SK-N-MC (cell line): ENCODE results near the gene CPEB2.

DNA sequence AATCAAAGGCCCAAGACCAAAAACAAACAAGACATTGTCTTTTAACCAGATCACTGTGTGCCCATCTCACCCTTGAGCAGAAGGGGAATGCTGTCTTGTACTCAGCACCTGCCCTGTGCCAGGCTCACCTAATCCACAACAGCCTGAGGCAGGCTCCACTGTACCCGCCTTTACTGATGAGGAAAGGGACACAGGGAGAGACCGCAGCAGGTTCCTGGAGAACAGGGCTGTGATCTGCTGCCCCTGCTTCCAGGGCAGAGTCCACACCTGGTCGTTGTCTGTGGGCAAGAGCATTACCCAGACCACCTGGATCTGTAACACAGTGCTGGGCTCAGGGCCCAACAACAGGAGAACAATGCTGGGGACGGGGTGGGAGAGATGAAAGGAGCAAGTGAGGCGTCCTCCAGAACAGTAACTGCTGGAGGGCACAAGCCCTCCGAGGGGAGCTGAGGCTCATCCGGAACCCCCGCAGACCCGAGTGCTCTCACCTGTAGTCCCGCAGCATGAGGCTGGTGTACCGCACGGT lies 34.0 kb downstream of the WDR1 start:
- RRBS, result no CpG with 5 or more reads among the region's 12 CpGs

GRCh38 chr4:10094582-10095676 lies 21.7 kb downstream of the WDR1 start:
- RRBS, result 96% methylated on average over 5 of the region's 32 CpGs

DNA sequence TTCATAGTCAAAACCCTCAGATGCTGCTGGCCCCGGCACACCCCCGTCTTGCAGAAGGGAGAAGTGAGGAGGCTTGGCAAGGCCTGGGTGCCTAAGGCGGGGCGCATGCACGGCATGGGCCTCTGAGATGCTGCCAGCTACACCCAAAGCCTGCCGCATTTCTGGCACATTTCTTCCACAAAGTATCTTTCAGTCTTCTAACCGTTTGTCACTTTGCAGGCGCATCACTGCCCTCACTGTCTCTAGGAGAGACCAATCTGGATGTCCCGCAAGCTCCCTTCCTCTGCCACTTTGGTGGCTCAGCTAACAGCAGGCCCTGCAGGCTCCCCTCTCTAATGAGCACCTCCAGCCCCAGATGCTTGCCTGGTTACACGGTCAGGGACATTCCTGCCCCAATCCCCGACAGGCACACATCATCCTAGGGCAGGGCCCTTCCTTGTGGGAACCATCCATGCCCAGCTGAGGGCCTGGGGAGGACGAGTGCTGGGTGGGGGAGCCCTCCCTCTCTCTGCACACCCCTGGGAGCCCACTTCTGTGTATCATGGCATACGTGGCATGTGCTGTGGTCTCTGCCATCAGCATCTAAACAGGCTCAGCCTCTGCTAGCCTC lies 19.4 kb downstream of the WDR1 start:
- RRBS, result no CpG with 5 or more reads among the region's 13 CpGs

GRCh38 chr4:10105711-10106144 lies 10.9 kb downstream of the WDR1 start:
- RRBS, result no CpG with 5 or more reads among the region's 5 CpGs

GRCh38 chr4:10111732-10112079 lies 4.9 kb downstream of the WDR1 start:
- RRBS, result no CpG with 5 or more reads among the region's 2 CpGs

GRCh38 chr4:10117155-10118036 lies 797 bp upstream of the WDR1 start:
- RRBS, result no CpG with 5 or more reads among the region's 31 CpGs

GRCh38 chr4:10172838-10173307 lies 56.3 kb upstream of the WDR1 start:
- RRBS, result no CpG with 5 or more reads among the region's 5 CpGs

DNA sequence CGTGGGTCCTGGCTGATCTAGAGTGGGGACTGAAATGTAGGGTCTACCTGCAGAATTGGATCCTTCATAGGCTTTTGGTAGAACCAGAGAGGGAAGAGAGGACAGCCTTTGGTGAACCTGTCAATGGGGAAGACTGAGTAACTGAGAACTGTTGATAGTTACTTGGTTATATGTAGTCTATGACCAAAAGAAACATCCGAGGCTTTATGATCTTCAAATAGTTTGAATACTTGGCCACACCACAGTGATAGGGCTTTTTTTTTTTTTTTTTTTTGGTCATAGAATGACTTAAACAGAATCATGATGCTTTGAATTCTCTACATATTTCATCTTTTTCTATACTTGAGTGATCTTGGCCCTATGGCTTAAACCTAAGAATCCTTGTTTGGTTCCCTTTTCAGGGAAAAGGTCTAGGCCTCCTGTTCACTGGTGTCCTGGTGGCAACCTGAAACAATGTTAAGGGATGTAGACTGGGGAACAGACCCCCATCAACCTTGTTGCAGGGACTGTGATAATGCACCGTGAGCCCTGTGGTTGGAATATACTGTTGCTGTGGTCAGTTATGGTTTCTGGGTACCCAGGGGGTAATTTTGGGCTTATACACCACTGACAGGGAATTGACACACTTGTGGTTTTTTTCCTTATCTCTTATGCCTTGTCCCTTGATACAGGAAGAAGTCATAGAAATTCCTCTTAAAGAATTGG lies 63.8 kb upstream of the WDR1 start:
- RRBS, result no CpG with 5 or more reads among the region's 3 CpGs

GRCh38 chr4:11424768-11425480 lies 3.8 kb downstream of the HS3ST1 start:
- RRBS, result no CpG with 5 or more reads among the region's 7 CpGs

- RRBS, result no CpG with 5 or more reads among the region's 5 CpGs
These were observed 206.7 kb upstream of the HS3ST1 start for GRCh38 chr4:11635240-11635945.

- RRBS, result no CpG with 5 or more reads among the region's 4 CpGs
These were observed 203.0 kb downstream of the RAB28 start for GRCh38 chr4:13281032-13281731.

GRCh38 chr4:13481515-13481902 lies 2.6 kb downstream of the RAB28 start:
- RRBS, result no CpG with 5 or more reads among the region's 1 CpG

GRCh38 chr4:13604630-13605223 lies 22.8 kb downstream of the BOD1L1 start:
- RRBS, result no CpG with 5 or more reads among the region's 7 CpGs

DNA sequence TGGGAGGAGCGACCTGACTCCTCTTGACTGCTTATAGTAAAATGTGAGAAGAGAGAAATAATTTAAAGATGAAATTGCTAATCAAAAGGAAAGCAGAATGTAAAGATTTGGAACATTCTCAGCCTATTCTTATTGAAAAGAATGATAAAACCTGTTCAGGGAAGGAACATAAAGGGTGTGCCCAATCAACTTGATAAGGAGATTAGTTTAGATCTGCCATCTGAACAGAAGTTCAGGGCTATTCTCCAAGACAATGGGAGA lies 228.6 kb upstream of the BOD1L1 start:
- RRBS, result no CpG with 5 or more reads among the region's 1 CpG

GRCh38 chr4:13944033-13944574 lies 316.6 kb upstream of the BOD1L1 start:
- RRBS, result 86% methylated on average over 2 of the region's 12 CpGs

DNA sequence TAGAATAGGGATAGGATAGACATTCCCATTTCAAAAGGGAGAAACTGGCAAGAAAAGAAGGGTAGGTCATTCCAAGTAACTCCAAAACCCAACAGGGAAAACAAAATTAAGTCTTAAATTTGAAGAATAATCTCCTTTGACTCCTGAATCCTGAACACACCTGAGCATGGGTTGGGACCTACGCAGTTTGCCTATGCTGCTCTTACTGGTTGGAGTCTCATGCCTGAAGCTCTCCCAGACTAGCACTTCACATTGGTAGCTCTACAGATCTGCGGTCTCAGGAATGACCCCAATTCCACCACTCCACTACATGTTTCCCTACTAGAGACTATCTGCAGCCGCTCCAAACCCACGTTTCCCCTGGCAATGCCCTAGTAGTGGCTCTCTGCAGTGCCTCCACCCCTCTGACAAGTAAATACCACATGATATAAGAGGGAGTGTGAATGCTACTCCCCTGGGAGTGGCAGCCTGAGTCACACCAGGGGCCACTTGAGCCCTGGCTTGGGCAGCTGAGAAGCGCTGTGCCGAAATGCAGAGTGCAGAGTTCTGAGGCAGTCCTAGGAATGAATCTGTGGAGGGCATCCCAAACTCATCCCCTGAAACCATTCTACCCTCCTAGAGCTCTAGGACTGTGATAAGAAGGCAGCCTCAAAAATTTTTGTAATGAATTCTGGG lies 160.6 kb upstream of the CPEB2 start:
- RRBS, result no CpG with 5 or more reads among the region's 6 CpGs

DNA sequence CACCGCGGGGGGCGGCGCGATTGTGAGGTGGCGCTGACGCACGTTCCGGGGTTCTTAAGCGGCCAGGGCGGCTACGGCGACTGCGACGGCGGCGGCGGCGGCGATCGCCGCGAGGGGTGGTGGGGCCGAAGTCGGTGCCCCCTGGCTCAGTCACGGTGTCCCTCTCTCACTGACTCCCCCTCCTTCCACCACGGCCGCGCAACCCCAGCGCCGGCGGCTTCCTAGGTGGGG lies at the start of gene CPEB2:
Gene CPEB2 (plus strand): TSS at position 83 of the 231 bp plus-strand sequence.
- RRBS, result 1% methylated on average over 11 of the region's 32 CpGs

DNA sequence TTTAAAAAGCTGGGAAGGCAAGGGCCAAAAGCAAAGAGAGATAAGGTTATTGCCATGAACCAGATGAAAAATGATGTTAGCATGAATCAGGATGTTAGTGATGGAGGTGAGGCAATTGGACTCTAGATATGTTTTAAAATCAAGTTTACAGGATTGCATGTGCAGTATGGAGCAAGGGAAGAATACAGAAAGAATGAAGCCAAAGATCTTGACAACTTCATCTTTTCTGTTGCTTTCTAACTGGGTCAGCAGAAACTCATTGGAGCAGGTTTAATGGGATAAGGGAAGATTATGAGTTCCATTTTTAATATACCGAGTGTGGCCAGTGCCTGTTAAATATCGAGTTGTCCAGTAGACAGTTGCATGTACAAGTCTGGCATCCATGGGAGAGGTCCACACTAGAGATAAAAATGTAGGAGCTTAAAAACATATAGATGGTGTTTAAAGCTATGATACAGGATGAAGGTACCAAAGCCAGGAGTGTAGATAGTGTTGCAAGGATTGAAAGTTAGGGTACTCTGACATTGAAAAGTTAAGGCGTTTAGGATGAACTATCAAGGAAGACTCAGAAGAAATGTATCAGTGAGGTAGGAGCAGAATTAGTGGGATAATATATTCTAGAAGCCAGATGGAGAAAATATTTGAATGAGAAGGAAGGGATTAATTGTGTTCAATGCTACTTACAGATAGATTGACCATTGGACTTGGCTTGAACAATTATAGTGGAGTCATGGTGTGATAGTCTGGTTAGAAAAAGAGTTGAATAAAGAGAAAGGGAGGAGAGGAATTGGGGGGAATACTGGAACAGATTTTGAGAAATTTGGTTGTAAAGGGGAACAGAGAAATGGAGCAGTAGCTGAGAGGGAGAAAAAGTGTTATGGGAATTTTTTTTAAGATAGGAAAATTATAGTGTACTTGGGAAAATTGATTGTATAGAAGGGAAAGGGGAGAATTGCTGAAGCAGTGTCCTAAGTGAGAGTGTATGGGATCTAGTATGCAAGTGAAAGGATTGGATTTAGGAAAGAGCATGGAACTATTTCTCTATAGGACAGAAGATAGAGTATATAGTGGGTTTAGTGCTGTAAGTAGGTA lies 58.8 kb downstream of the CPEB2 start:
- RRBS, result no CpG with 5 or more reads among the region's 3 CpGs

DNA sequence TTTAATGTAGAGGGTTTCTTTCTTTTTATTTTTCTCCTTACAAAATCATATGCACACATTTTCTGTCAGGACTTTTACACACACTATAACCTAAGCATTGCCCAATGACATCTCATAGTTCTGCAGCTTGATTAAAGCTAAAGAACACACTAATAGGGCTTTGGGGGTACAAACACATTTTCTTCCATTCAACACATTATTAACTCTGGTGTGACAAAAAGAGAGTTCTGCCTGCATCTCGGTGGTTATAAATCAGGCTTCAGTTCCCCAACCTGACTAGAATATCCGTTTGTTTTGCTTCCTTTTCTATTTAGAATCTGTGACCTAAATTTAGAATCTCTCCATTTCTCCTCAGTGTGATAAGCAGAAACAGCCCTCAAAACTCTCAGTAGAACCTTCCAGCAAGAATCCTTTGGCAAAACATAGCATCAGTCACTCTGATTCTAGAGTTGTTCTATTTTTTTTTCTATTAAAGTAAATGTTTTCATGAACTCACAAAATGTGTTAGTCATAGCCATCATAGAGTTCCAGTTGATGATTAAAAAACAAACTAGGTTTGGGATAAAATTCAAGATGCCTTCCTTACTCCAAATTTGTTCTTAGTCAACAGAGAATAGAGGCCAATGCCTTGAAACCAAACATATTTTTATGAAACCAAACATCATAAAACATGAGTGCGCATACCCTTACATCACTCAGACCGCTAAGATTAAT lies 13.3 kb upstream of the C1QTNF7 start:
- RRBS, result no CpG with 5 or more reads among the region's 4 CpGs

DNA sequence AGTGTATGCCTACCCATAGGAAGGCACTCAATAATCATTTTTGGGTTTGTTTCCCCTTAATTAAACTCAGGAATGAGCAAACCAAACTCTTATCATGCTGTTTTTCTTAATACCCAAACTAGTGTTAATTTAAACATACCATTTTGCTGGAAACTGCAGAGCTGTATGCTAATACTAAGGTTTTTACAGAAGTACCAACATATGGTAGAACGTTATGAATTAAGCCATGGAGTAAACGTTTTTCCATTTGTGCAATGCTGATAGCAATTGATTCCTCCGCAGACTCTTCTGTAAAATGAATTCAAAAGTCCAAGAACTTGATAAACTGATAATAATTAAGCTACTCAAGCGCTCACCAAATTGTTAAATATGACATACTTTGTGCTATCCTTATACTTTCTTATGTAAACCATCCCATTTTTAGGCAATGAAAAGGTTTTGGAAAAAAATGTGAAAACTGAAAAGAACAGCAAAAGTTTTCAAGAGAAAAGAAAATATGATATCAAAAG lies 27.4 kb downstream of the FBXL5 start:
- RRBS, result no CpG with 5 or more reads among the region's 4 CpGs